Subcutaneous preadipocyte (primary cell): ENCODE measurements around a stretch of chr2.

DNA sequence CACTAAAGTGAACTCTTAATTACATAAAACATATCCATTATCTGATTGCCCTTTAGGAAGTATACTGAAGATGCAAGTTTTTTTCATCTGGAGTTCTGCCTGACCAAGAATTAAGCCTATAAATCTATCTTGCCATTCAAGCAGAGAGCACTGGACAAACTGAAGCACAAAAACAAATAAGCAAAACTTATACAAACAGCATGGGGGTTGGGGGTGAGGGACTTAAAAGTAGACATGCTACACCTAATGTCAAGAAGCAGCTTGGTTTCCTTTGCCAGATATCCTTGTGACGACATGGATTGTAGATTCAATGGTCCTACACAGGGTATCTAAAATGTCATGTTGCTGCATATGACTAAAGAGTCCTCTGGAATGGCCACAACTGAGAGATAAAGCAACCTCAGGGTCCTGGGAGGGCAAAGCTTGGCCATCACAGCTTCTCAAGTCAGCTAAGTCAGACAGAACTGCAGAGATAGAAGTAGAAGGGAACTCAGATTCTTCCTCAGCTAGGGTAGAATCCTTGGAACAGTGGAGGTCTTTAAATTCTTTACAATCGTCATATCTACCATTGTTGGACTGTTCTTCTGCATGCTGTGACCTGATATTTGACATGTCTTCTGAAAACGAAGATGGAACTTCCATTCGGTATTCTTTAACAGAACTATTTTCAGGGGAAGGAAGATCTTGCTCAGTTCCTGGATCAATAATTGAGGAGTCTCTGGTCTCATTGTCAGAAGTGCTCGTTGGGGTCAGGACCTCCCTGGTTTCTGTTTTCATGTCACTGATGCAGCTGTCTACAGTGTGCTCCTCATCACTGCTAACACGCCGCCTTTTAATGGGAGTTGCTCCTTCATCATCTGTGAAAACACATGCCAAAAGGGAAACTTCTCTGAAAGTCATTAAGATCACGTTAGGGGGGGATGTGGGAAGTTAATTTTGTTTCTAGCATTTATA is 26.1 kb downstream of the C2orf74 start:
- CAGE, long polyA plus RNA = no peak

- CAGE, long polyA plus RNA = no peak
Measured at GRCh38 chr2:61205099-61205611, 43.2 kb downstream of the C2orf74 start.

- CAGE, long polyA plus RNA = no peak
Measured at GRCh38 chr2:61207701-61208308, 45.8 kb downstream of the C2orf74 start.

GRCh38 chr2:61288065-61288460 is 126.1 kb downstream of the C2orf74 start:
- CAGE, long polyA plus RNA = no peak

GRCh38 chr2:61314353-61314786 is 152.4 kb downstream of the C2orf74 start:
- CAGE, long polyA plus RNA = no peak

DNA sequence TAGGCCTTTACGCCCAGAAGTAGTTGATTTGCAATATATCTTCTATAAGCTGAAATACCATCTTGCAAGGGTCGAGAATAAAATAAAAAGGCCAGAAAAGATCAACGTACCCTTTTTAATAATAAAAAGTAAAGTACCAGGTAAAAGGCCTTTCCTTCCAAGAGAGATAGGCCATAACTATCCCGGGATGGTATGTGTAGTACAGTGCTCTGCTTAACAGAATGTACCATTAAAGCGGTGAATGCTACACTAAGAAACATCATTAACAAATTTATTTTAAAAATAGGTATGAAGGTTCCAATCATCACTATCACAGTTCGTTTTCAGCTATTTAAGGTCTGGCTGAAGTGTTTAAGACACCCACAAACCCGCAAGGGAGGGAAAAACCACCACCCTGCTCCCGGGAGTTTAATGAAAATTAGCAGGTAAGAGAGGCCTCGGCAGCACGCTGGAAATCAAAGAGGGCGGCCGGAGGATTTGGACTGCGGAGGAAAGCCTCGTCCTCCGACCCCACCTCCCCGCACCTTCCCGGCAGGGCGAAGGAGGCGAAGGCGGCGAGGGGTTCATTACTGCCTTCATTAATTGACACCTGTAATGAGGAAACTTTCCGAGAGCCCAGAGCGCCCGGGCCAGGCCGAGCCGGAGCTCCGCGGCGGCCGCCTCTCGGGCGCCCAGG is 964 bp downstream of the USP34 start:
- CAGE, long polyA plus RNA = no peak

DNA sequence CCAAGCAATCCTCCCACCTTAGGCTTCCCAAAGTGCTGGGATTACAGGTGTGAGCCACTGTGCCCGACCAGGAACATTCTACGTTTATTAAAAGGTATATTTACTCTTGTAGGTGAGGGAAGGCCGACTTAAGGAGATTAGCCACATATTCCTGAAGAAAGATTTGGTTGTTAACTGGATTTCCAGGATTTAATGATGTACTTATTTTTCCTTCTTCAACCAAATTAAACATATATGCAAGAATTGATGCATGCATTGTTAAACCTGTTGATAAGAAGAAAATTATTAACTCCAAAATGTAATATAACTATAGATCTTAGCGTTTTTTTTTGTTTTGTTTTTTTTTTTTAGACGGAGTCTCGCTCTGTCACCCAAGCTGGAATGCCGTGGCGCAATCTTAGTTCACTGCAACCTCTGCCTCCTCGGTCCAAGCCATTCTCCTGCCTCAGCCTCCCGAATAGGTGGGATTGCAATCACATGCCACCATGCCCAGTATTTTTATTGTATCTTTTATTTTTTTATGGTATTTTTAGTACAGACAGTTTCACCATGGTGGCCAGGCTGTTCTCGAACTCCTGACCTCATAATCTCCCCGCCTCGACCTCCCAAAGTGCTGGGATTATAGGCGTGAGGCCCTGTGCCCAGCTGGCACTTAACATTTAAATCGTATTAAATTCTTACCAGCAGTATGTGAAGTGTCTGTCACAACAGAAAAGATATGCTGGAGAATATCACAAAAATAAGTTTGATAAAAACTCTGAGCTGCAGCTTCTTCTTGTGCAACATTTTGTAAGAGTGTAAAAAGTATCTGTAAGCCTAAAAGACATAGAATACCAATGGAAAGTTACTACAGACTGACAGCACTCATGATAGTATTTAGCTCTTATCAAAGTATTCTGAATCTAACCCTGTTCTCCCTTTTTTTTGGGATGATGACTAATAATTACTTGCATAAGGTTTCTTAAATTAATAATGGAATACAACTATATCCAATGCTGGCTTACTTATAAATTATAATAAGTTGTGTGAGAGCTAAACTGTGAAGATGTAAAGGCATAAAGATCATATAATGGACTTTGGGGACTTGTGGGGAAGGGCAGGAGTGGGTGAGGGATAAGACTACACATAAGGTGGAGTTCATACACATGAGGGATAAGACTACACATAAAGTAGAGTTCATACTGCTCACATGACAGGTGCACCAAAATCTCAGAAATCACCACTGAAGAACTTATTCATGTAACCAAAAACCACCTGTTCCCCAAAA is 11.8 kb upstream of the USP34 start:
- CAGE, long polyA plus RNA = no peak

GRCh38 chr2:61538934-61539161 is 692 bp upstream of the XPO1 start:
- CAGE, long polyA plus RNA = no peak

- CAGE, long polyA plus RNA = no peak
Measured at GRCh38 chr2:62099180-62099548, 96.8 kb upstream of the B3GNT2 start.

DNA sequence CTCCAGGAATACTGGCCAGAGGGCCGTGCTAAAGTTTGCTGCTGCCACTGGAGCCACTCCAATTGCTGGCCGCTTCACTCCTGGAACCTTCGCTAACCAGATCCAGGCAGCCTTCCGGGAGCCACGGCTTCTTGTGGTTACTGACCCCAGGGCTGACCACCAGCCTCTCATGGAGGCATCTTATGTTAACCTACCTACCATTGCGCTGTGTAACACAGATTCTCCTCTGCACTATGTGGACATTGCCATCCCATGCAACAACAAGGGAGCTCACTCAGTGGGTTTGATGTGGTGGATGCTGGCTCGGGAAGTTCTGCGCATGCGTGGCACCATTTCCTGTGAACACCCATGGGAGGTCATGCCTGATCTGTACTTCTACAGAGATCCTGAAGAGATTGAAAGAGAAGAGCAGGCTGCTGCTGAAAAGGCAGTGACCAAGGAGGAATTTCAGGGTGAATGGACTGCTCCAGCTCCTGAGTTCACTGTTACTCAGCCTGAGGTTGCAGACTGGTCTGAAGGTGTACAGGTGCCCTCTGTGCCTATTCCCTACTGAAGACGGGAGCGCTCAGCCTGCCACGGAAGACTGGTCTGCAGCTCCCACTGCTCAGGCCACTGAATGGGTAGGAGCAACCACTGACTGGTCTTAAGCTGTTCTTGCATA is 49.2 kb upstream of the B3GNT2 start:
- CAGE, long polyA plus RNA = no peak

- CAGE, long polyA plus RNA = no peak
Measured at GRCh38 chr2:62213054-62213405, 17.1 kb downstream of the B3GNT2 start.

DNA sequence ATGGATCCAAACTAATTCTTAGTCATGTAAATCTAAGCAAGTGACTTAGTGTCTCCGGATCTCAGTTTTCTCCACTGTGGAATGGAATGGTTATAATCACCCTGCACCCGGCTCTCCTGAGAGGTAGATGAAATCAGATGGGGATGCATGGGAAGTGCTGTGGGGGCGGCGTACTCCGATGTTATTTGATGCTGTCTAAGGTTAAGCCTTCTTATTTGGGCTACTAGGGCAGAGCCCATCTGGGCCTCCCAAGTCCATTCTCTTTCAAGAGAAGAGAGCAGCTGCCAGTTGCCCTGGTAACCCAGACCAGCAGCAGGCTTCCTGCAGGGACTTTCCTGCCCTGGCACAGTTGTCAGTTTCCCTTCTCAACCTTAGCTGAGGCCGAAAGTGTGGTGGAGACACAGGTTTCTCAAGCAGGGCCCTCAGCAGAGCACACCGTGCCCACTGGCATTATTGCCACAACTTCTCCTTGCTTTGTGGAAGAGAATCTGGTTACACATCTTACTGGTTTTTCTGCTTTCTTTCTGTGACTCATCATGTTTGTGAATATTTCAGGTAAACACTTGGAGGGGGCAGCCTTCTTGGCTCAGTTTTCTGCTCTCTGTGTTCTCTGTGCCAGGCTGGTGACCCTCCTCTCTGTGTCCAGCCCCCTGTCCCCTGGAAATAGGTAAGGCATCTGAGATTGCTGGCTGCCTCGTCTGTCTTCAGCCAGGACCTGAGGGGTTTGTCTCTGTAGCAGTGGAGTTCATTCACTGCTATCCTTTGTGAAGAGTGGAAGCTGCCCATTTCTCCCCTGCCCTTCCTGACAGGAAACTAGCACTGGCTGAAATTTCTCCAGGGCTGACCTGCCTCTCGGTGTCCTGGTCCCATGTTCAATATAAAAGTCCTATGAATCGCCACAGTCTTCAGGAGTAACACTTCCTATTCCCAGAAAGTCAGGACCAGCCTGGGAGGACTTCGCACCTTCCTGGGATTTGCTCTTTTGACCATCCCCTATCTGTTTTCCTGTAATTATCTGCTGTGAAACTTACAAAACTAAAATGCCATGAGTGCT is 111.0 kb downstream of the B3GNT2 start:
- CAGE, long polyA plus RNA = no peak

DNA sequence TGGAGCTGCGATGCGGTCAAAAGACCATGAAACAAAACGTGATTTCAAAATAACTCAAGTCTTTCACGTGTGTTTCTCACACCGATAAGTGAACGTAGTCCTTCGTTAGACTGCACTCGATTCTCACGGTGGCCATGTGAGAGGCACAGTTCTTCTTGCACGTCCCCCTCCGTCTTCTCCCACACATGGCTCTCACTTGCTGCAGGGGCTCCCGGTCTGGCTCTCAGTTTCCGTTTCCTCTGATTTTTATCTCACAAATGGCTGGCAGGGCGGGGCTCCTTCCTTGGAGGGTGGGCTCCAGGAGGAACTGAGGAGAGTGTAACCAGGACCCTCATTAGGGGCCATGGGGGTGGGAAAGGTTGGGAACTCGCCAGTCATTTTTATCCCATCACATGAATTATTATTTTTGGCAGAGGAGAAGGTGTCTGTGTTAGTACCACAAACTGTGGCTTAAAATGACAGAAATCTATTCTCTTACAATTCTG is 113.9 kb downstream of the B3GNT2 start:
- CAGE, long polyA plus RNA = no peak

DNA sequence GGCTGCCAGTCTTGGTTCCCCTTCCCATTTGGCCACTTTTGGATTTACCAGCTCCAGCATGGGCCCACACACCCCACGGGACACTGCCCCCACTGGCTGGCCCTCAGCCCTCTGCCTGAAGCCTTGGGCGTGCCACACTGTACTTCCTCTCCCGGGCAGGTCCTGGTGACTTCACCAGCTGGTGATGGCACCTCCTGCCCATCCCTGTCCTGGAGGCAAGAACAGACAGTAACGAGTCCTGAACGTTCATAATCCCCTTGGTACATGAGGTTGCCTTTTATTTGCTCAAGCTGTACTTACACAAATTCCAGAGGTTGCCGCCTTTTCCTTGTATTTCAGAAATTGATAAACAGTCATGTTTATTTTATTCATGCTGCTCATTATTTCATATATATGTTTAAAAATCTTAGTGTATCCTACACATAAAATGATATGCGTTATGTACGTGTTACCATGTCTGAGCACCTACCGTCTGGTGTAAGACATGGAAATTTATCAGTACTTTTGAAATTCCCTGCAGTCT is 81.0 kb downstream of the TMEM17 start:
- CAGE, long polyA plus RNA = no peak

- CAGE, long polyA plus RNA = no peak
Measured at GRCh38 chr2:62506449-62506724, 392 bp upstream of the TMEM17 start.

DNA sequence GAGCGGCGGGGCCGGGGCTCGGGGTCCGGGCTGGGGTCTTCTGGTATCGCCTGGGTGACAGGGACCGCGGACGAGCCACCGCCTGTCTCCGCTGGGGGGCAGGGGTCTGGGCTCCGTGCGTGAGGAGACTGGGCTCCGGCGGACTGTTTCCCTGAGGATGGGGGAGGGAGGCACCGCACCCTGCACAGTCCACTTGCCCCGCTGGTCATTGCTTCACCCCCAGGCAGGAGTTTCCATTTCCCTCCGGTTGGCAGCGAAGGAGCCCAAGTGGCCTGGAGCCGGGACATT is 509 bp downstream of the EHBP1 start:
- CAGE, long polyA plus RNA = no peak

- CAGE, long polyA plus RNA = no peak
Measured at GRCh38 chr2:62789357-62789999, 84.0 kb downstream of the EHBP1 start.

DNA sequence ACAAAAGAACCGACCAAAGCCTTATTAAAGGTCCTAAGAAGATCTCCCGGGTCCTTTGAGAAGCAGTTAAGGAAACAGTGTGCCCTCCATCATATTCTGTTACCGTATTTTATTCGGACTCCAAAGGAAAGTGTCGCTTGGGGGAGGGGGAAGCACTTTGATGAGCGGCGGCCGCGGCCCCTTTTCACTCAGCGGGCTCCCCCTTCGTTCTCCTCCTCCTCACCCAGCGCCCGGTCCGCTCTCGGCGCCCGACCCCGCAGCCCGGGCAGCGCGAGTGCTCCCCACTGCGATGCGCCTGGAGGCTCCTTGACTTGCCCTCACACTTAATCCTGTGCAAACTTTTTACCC is 1.4 kb upstream of the OTX1 start:
- CAGE, long polyA plus RNA = no peak

GRCh38 chr2:63614453-63614987 is 25.8 kb downstream of the MDH1 start:
- CAGE, long polyA plus RNA = no peak

DNA sequence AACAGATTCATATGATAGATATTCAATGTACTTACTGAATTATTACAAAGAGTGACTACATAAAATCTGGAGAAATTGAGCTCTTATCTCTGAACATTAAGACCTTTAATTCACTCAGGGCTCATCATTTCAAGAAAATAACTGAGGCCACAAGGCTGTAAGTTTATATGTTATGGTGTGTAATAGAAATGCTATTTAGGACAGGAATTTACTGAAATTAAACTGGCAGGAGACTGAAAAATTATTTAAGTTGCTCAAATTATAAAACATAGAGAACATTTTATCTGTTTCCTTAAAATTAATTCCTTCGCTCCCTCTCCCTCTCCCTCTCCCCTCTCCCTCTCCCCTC is 33.7 kb upstream of the UGP2 start:
- CAGE, long polyA plus RNA = no peak